HGPS cell (cell line): ENCODE measurements around the gene RALBP1.

- RRBS: no CpG with 5 or more reads among the region's 8 CpGs
Observed at GRCh38 chr18:9153851-9155120, 17.7 kb downstream of the ANKRD12 start.

DNA sequence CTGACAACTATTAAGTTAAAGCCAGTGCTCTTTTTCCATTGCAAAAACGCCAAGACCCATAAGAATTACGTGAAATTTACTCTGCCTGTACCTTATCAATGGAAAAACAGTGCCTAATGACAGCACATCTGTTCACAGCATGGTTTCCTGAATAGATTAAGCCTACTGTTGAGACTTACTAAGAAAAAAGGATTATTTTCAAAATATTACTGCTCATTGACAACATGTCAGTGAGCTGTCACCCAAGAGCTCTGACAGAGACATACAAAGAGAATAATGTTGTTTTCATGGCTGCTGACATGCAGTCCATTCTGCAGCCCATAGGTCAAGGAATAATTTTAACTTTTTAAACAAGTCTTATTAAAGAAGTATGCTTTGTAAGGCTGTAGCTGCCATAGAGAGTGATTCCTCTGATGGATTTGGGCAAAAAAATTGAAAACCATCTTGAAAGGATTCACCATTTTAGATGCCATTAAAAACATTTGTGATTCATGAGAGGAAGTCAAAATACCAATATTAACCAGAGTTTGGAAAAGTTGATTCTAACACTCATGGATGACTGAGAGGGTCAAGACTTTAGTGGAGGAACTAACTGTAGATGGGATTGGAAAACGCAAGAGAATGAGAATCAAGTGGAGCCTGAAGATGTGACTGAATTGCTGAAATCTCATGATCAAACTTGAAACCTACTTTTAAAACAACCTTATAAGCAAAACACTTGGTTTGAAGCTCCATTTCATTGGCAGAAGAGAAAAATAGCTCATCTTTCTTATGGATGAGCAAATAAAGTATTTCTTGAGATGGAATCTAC lies 53.2 kb downstream of the ANKRD12 start:
- RRBS: no CpG with 5 or more reads among the region's 3 CpGs

- RRBS: 1% methylated on average over 21 of the region's 85 CpGs
Observed at GRCh38 chr18:9475330-9476068, at the start of gene RALBP1. Gene RALBP1 (plus strand): TSS chr18:9475513.

DNA sequence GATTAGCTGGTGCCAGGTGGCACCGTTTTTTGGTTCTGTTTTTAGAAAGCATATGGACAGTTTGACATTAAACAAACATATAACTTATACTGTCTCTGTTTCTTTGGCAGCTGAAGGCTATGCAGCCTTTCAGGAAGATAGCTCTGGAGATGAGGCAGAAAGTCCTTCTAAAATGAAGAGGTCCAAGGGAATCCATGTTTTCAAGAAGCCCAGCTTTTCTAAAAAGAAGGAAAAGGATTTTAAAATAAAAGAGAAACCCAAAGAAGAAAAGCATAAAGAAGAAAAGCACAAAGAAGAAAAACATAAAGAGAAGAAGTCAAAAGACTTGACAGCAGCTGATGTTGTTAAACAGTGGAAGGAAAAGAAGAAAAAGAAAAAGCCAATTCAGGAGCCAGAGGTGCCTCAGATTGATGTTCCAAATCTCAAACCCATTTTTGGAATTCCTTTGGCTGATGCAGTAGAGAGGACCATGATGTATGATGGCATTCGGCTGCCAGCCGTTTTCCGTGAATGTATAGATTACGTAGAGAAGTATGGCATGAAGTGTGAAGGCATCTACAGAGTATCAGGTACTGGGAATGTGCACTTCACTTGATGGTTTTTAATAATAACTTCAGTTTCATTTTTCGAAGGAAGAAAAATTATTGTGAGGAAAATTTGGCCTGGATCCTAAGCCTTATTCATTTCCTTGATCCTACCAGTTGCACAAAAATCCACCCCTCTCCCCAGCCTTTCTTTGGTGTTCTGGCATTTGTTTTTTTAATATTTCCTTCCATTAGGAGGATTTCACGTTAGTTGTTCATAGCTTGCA lies 41.6 kb downstream of the RALBP1 start:
- RRBS: no CpG with 5 or more reads among the region's 7 CpGs

DNA sequence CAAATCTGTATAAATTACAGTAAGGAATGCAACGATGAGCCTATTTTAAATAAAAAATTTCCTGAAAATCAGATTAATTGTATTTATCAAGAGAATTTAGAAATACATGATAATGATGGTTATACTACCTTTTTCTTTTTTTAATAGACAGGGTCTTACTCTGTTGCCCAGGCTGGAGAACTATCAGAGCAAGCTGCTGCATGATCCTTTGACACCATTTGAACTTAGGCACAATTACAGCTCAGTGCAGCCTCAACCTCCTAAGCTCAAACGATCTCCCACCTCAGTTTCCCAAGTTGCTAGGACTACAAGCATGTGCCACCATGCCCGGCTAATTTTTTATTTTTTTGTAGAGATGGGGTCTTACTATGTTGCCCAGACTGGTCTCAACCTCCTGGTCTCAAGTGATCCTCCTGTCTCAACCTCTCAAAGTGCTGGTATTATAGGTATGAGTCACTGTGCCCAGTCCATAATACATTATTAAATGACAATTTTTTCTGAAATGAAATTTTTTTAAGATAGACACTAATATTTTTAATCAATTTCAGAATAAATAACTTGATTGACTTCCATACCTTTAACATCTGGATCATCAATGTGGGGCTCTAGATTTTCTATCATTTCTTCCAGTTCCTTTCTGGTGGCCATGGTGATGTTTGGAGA lies 44.6 kb downstream of the PPP4R1 start:
- RRBS: no CpG with 5 or more reads among the region's 3 CpGs

GRCh38 chr18:9684842-9685885 lies 22.9 kb upstream of the RAB31 start:
- RRBS: no CpG with 5 or more reads among the region's 13 CpGs

- RRBS: no CpG with 5 or more reads among the region's 8 CpGs
Observed at GRCh38 chr18:9716887-9717683, 9.0 kb downstream of the RAB31 start.

DNA sequence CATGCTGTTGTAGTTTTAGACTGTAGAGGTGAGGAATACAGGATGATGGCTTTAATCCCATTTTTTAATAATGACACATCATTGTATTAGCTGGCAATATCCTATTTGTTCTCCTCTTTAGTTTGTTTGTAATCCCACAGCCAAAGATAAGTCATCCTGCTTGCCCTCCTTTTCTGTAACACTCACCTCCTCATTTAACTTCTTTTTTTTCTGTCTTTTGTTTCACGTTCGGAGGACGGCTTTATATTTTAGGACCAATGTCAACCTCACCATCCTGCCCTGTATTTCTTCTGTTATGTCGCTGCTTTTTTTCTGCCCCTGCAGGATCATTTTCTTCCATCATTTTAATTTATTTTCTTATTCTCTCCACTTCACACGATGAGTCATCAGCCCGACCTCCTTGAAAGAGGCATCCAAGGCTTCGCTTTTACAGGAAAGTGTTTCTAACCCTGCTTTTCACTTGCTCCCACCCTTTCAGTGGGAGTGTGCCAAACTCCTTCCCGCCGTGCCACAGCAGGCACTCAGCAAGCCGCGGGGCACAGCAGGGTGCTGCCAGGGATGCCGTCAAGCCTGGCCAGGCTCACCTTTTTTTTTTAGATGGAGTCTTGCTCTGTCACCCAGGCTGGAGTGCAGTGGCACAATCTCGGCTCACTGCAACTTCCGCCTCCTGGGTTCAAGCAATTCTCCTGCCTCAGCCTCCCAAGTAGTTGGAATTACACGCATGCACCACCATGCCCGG lies 11.5 kb downstream of the RAB31 start:
- RRBS: no CpG with 5 or more reads among the region's 16 CpGs

- RRBS: no CpG with 5 or more reads among the region's 9 CpGs
Observed at GRCh38 chr18:9869692-9870340, 16.0 kb upstream of the TXNDC2 start.

DNA sequence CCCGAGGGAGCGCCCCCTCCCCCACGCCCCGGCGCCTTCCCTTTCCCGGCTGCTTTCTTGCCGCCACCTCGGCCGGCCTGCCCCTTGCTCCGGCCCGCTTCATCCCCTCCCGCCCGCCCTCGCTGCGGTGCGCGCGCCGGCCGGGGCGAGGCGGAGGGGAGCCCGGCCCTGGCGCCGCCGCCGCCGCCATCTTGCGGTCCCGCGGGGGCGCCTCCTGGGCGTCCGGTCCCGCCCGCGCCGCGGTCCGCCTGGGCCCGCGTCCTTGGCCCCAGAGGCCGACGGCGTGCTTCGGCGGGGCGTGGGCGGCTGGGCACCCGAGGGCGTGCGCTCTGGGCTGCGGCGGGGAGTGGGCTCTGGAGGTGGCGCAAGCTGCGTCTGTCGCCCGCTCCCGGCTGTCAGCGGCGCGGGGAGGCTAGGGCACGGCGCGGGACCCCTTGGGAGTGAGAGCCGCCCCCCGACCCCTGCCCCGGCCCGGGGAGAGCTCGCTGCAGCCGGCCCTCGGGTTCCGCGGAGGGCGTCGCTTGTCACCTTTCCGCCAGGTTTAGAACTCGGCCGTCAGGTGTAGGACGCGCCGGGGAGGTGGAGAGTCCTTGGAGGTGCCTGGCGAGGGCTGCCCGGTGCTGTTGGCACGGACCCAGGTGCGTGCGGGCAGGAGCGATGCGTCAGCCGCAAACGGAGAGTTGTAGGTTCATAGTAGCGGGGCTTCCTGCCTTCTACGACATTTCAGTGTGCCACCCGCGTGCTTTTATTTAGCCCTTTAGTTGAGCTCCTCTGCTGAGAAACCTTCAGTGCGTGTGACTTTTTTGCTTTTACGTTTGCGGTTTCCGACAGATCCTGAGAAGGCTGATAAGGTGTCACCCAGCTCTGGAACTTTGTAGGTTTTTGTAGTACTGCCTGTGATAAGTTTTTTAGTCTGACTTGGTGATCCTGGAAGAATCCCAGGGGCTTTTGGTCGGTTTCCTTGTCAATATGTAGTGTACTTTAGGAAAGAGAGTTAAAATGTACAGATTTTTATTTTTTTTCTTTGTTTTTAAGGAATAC lies 932 bp downstream of the VAPA start:
- RRBS: 1% methylated on average over 40 of the region's 100 CpGs

- RRBS: 90% methylated on average over 4 of the region's 15 CpGs
Observed at GRCh38 chr18:10181770-10182489, 268.1 kb downstream of the VAPA start.

GRCh38 chr18:10453574-10454010 lies 843 bp upstream of the APCDD1 start:
- RRBS: no CpG with 5 or more reads among the region's 18 CpGs

DNA sequence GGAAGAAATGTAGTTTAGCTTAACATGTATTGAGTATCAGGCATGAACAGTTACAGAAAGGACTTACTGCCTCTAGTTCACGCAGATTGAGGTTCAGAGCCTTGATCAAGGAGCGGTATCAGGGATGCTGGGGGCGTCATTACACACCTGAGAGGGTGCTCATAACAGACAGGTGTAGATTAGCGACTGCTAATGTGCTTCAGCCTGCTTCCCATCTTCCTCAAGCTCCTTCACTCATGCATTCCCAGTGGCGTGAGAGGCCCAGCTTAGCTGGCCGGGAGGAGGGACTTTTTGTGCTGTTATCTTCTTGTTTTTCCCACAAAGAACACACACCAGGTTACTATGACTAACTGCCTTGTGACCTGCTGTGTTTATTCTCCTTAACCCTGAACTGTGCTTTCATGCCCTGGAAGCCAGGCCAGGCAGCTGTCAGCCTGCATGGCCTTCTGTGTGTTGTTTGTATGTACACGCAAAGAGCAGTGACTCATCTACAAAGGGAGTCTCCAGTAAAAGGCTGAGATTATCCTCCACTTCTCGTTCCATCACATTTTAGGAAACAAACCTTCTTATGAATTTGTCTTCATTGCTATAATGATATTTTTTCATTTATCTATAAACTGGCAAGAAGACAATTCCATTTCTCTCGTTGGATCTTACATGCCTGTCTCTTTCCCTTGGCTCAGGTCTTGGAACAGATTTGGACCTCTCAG lies 143.8 kb downstream of the PIEZO2 start:
- RRBS: no CpG with 5 or more reads among the region's 9 CpGs

DNA sequence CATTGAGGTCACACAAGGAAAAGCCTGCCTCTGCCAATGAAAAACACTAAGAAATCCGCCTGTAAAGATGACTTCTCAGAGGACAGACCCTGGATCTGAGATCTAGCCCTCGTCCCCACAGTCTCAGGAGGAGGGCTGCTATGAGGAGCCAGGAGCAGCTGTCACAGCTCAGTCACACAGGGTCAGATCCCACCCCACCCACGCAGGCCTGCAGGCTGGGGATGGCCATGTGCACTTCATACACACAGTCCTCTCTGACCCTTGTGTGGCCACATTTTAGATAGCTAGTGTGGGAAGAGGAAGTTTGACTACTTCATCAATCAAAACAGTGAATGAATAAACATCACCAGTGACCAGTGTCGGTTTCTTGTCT lies 107.2 kb downstream of the PIEZO2 start:
- RRBS: no CpG with 5 or more reads among the region's 4 CpGs

GRCh38 chr18:11148533-11149308 lies 648 bp downstream of the PIEZO2 start:
- RRBS: 6% methylated on average over 57 of the region's 83 CpGs

DNA sequence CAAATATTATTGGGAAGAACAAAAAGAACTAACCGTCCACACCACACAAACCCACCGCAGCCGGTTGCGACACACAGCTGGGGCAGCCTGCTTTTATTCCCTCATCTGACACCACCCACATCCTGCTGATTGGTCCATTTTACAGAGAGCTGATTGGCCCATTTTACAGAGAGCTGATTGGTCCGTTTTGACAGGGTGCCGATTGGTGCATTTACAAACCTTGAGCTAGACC lies 177.6 kb upstream of the SLC35G4 start:
- RRBS: no CpG with 5 or more reads among the region's 6 CpGs

DNA sequence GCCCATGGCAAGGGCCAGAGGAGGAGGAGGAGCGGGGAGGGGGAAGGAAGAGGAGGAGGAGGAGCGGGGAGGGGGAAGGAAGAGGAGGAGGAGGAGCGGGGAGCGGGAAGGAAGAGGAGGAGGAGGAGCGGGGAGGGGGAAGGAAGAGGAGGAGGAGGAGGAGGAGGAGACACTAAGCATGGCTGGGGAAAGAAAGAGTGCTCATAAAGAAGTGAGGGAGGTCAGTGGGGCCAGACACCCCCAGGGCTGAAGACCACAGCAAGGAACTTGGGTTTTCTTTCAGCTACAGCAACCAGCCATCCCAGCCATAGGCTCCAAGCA lies 25.0 kb upstream of the CHMP1B start:
- RRBS: no CpG with 5 or more reads among the region's 5 CpGs

DNA sequence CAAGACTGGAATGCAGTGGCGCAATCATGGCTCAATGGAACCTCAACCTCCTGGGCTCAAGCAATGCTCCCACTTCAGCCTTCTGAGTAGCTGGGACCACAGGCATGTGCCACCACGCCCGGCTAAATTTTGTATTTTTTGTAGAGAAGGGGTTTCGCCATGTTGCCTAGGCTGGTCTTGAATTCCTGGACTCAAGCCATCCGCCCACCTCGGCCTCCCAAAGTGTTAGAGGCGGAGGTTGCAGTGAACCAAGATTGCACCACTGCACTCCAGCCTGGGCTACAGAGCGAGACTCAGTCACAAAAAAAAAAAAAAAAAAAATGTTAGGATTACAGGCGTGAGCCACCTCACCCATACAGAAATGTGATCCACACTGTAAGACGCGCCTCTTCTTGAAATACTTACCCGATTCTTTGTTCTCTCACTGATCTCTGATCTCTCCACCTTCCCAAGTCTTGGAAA lies 35.1 kb upstream of the IMPA2 start:
- RRBS: no CpG with 5 or more reads among the region's 12 CpGs

DNA sequence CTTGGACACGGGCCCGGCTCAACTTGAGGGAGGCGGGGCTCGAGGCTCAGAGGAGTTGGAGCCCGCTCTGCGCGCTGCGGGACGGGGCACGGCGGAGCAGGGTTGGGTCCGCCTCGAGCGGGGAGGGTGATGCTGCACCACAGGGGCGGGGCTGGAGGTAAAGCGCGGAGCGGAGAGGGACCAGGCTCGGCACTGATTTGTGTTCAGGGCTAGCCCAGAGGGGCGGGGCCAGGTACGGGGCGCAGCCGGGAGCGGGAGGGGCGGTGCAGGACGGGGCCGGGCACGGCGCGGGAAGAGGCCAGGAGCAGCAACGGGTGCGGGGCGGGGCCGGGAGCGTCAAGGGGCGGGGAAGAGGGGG lies 354 bp upstream of the IMPA2 start:
- RRBS: 2% methylated on average over 12 of the region's 36 CpGs